HL-60 (cell line): ENCODE results near the genes ZNF670, GCSAML, OR14K1, OR2W3, OR2T2 and OR2T34.

DNA sequence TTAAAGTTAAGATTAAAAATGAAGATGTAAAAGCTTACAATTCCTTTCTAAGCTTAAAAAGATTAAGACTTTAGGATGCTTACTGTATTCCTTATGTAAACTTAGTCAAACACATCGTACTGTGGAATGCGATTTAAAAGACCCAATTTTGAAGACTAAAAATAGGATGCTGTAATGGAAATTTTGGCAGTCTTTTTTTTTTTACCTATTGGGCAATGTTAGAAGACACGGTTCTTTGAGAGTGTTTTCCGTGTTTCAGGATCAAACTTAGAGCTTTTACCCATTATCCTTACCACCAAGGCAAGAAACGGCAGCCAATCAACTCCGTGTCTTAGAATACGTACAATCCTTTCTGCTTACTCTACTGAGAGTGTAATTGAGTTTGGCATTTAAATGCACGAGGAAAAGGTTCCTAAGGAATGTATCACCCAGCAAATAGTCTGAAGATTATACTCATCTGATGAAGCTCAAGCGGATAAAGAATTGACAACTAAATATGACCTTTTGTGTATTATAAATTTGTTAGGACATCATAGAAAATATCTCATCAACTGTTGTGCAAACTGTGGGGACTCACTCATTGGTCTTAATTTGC lies 1.0 kb downstream of the CNST start:
- RRBS, result no CpG with 5 or more reads among the region's 9 CpGs

GRCh38 chr1:246608500-246609456 lies 42.5 kb downstream of the CNST start:
- RRBS, result no CpG with 5 or more reads among the region's 21 CpGs

DNA sequence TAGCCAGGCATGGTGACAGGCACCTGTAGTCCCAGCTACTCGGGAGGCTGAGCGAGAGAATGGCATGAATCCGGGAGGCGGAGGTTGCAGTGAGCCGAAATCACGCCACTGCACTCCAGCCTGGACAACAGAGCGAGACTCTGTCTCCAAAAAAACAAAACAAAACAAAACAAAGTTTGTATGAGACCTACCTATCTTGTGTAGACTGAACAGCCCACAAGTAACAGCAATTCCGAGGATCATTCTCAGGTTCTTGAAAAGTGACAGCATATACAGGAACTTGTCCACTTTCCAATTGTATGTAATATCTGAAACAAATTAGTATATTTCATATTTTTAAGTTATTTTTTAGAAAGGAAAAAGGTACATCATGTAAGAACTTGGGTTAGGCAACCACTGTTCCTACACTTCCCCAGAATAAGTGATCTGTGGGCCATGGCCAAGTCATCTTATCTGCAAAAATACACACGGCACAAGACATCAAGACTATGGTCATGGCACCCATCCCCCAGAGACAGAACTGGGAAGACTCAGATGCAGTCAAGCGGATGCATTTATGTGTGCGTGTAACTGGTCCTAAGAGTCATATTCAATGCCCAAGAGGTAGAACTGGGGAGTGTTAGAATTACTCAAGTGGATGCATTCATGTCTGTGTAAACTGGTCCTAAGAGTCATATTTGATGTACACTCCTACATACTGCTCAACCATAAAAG lies 26.2 kb downstream of the AHCTF1 start:
- RRBS, result no CpG with 5 or more reads among the region's 11 CpGs

DNA sequence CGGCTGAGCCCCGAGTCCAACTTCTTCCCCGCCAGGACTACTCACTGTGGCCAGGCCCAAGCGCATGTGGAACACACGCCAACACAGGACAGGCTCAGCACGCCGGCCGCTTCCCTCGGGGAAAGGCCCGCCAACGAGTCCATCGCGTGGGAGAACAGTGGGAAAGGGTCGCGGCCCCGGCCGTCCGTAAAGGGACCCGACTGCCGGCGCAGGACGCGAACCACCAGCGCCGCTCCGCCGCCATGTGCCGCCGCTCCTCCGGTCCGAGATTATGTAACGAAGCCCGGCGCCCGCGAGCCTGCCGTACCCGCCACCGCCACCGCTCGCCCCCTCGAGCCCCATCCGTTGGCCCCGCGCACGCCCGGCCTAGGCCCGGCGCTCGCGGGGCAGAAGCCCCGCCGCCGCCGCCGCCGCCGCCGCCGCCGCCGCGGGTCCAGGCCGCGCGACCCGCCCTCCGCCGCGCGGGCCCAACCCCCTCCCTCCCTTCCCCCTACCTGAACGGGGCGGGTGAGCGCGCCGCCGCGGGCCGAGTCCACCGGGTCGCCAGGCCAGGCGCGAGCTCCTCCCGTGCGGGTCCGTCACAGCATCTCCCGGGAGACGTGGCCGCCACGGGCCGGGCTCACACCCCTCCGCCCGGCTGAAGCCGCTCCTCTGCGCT lies 535 bp downstream of the AHCTF1 start:
- RRBS, result 4% methylated on average over 29 of the region's 95 CpGs

GRCh38 chr1:247078007-247079085 lies at the start of gene ZNF670:
ZNF670 (minus strand) TSS chr1:247078811.
- RRBS, result 3% methylated on average over 18 of the region's 63 CpGs

- RRBS, result 18% methylated on average over 41 of the region's 94 CpGs
These were observed 7.9 kb upstream of the ZNF669 start for GRCh38 chr1:247111658-247112801.

DNA sequence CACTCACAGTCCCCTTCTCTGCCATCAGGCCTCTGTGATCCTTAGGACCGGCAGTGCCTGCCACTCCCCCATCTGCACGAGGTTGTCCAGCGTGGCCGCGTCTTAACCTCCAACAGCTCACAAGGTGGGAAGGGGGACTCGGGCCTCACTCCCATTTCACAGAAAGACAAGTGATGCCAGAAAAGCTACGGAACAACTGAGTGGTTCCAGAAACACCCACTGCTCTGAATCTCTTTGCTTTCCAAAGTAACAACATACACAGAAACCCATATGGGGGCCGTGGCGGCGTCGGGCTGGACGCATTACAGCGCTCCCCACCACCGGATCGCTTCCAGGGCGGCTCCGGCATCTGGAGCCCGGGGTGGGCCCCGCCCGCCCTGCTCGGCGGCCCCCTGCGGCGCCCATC lies 994 bp downstream of the ZNF496 start:
- RRBS, result 9% methylated on average over 5 of the region's 24 CpGs

GRCh38 chr1:247347468-247348398 lies 16.1 kb upstream of the ZNF496 start:
- RRBS, result 56% methylated on average over 15 of the region's 35 CpGs

DNA sequence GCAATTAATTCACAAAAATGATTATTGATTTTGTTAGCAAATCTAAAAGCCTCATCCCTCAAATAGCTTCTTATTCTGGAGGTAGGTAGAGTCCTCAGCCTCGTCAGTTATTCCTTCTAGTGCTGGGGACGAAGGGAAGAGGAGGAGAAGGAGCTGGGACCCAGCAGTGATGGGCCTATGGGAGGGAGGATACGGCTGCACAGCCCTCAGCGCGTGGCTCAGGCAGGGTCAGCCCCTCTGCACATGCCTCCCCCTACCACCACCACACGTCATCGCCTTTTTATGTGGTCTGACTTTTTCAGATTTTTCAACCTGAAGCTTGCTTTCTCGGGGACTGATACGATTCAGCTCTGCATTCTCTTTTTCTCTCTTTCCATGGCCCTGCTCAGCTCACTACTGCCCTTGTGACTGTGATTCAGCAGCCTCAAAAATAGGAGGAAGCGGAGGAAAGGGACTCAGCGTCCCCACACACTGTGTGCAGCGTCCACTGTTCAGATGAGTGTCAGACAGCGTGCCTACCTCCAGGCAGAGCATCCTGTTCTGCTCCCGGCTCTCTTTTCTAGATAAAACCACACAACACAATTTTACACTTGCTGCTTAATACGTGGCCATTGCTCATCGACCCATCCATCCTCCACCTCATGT lies 891 bp downstream of the OR2B11 start:
- RRBS, result no CpG with 5 or more reads among the region's 16 CpGs

- RRBS, result no CpG with 5 or more reads among the region's 15 CpGs
These were observed at the start of gene GCSAML for GRCh38 chr1:247548930-247549381. GCSAML (plus strand) TSS chr1:247549134.

DNA sequence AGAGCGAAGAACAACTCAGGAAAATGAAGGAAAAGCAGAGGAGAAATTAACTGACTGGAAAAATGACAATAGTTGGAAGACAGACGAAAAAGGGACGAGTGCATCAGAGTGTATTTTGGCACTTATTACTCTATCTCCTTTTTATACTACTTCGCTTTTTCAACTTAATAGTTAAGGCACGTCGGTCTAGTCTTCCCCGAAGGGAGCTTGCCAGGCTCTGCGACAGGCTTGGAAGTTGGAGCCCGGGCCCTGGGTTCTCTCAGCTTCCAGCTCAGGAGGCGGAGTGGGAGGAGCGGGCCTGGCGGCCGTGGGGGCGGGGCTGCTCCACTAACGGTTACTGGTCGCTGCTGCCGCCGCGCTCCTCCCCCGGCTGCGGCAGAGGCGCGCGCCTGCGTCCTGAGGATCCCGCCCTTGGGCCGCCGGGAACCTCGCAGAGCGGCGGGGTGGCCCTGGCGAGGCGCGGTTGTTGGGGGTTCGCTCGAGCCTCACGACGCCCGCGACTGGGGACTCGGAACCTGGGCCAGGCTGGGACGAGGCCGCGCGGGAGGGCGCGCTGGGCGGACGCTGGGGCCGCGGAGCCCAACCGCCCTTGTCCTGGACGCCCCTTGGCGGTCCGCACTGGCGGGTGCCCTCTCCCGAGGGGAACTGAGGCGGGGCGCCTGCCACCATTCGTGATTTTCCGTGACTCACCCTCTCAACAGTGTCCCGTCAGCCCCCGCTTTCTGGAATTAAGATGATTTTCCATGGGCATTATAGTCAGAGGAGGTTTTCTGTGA lies 22.4 kb downstream of the OR14L1P start:
- RRBS, result 26% methylated on average over 9 of the region's 63 CpGs

GRCh38 chr1:247738383-247738691 lies at the start of gene OR14K1:
OR14K1 (plus strand) TSS chr1:247738615.
- RRBS, result no CpG with 5 or more reads among the region's 1 CpG

- RRBS, result no CpG with 5 or more reads among the region's 6 CpGs
These were observed at the start of gene OR2W3 for GRCh38 chr1:247895473-247895824. OR2W3 (plus strand) TSS chr1:247895587.

GRCh38 chr1:247906100-247907161 lies 11.0 kb downstream of the OR2W3 start:
- RRBS, result no CpG with 5 or more reads among the region's 15 CpGs

GRCh38 chr1:248445267-248445764 lies at the start of gene OR2T2:
OR2T2 (plus strand) TSS chr1:248445637.
- RRBS, result no CpG with 5 or more reads among the region's 3 CpGs

- RRBS, result no CpG with 5 or more reads among the region's 4 CpGs
These were observed at the start of gene OR2T34 for GRCh38 chr1:248574594-248575045. OR2T34 (minus strand) TSS chr1:248574757.

GRCh38 chr1:248792395-248792916 lies 33.3 kb downstream of the SH3BP5L start:
- RRBS, result no CpG with 5 or more reads among the region's 6 CpGs

GRCh38 chr1:248842760-248843449 lies 4.9 kb downstream of the ZNF672 start:
- RRBS, result no CpG with 5 or more reads among the region's 9 CpGs